SP-49 (cell line): ENCODE data around the genes NHEJ1, TUBA4B and ASIC4.

DNA sequence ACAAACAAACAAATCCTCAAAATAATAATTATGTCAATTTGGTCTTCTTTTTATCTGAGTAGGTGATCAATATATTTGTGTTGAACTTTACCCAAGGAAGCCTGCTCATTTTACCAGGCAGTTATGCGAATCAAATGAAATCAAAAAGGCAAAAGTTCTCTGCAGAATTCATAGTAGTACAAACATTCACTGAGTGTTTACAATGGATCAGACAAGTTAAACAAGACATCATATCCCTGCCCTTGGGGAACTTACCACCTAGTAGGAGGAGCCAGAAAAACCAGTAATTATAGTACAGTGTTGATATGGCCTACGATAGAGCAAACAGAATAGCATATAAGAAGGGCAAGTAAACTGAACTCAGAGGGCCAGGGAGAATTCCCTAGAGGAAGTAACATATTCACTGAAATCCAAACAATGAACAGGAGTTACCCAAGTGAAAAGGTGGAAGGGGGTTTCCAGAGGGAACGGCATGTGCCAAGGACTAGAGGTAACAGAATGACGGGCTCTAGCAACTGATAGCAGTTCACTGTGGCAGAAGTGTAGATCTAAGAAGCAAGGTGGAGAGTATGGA is 34.1 kb downstream of the NHEJ1 start:
- PRO-cap: no peak

DNA sequence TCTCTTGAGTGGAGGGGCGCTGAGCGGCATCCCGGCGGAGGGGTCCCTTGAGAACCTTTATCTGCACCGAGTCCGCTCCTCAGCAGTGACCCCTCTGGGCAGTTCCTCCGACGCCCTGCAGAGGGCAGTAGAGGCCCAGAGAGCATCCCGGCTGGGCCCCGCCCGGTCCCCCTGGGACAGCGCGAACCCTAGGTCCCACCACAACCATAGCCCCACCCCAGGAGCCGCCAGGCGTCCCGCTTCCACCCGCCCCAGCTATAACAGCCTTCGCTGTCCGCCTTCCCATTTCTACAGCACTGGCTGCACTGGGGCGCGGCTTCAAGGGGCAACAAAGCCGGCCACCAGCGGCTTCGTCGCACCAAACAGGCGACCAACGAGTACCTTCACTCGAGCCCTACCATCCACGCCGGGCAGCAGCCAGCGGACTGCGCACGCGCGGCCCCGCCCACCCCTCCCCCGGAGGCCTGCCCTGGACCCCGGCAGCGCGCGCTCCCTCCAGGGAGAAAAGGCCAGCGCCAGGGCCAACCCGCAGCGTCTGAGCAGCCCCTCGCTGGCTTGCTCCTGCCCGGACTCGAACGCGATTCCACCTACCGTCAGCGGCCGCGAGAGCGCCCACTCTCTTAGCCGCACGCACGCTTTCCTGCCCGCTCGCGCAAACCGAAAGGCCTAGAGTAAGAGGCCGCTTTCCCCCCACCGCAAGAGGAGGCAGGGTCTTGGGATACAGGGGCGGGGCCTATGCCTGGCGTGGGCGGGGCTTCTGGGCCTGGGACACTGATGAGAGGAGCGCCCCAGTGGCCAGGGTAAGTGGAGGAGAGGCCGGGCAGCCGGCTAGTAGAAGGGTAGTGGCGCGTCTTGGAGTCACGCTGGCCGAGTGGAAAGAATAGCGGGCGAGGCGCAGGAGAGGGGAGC is at the start of gene NHEJ1:
TSS of gene NHEJ1 (minus strand) at position 687 of the 909 bp plus-strand sequence.
- PRO-cap: bidirectional peak, plus-strand start at position 448 of the sequence, minus-strand start at position 427 of the sequence

DNA sequence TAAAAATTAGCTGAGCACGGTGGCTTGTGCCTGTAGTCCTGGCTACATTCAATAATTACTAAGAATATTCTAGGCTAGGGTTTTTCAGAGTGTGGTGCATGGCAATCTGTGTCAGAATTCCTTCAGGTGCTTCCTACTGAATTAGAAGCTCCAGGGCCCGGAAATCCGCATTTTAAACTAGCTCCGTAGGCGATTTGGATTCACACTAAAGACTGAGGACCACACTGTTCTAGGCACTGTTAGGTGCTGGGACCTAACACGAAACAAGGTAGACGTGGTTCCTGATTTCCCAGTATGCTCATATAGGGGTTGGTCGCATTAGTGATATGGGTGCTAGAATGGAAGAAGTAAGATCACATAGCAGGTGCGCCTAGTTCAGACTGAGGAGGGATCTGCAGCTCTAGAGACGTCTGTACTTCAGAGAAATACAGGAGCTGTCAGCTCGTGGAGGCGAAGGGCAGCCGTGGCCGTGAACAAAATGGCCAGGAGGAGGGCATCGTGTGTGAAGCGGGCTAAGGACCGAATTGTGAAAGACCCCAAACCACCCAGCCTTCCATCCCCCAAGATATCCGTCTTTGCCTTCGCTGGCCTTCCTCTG is 469 bp upstream of the ZFAND2B start:
- PRO-cap: no peak

DNA sequence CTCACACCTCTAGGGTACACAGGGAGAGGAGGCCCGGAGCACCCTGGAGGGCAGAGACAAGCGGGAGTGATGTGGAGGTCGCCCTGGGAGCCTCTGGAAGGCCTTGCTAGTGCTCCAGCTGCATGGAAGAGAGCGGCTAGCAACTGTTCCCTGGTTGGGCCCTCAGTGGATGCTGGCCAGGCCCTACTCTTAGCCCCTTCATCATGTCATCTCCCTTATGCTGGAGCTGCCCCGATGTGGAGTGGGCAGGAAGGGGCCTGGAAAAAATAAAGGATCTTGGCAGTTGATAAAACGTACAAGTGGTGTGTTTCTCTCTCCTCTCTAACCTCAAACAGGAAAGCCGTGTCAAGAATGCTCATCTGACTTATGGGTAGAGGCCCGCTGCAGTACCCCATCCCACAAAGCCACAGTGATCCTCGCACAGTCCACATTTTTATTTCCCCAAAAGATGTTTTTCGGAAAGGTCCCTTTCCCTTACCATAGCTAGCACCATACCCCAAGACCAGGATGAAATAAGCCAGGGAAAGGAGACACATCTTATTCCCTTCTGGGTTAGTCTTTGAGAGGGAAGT is 2.9 kb downstream of the ZFAND2B start:
- PRO-cap: no peak

DNA sequence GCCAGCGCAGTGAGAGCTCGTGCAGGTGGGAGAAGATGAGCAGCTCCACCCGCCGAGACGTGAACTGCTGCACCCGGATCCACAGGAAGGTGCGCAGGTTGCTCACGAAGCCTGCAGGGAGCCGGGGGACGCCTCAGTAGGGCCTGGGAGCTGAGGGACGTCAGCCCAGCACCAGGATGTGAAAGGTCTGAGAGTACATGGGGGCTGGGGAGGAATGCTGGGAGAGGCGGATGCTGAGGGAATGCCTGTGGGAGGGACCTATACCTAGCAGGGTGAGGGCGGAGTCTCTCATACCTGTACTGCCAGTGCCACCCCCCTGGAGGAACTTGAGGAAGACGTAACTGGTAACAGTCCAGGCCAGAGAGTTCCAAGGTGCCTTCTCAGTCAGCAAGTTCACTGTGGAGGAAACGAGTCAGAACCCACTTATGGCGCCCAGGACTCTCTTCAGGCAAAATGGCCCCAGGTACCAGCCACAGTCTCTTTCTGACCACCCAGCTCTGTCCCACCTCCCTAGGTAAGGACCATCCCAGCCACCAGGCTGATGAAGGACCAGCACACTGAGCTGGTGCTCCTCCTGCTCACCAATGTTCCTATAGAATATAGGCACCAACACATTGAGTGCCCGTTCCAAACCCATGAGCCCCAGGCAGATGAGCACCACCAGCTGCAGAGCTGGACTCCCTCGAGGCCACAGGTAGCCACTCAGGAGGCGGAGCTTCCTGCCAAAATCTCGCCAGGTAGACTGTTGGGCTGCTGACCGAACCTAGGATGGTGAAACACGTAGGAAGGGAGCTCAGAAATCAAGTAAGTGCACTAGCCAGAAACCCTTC is 2.5 kb downstream of the ABCB6 start:
- PRO-cap: no peak

DNA sequence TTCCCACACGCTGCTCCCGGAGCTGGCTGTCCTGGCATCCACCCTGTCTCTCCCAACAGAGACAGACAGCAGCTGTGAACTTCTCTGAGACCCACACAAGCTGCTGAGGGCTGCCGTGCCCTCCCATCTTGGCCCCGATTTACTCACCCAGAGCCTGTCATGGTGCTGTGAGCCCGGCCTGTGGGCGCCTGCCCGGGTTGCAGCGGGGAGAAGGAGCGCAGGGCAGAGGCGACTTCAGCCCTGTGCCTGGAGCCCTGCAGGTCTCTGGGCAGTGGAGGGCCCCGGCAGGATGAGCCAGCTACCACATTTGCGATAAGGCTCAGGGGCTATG is 3.3 kb upstream of the ABCB6 start:
- PRO-cap: no peak

DNA sequence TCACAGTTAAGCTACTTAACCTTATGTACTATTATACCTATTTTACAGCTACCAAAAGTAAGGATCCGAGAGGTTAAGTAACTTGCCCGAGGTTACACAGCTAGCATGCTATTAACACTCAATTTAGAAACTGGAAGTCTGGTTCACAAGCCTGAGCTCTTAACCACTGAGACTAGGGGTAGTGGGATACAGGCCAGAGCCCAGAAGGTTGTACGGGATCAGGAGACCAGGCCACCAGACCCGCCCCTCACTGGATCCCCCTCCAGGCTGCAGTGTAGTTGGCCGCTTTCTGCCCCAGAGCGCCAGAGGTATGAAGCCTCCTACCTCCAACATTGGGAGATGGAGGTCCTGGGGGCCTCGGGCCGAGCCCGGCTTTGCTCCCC is 348 bp downstream of the GLB1L start:
- PRO-cap: no peak

GRCh38 chr2:219246599-219247030 is 1.3 kb downstream of the STK16 start:
- PRO-cap: no peak

- PRO-cap: no peak
Measured at GRCh38 chr2:219252477-219253580, at the start of gene TUBA4B. Gene TUBA4B (plus strand): TSS chr2:219253243.

DNA sequence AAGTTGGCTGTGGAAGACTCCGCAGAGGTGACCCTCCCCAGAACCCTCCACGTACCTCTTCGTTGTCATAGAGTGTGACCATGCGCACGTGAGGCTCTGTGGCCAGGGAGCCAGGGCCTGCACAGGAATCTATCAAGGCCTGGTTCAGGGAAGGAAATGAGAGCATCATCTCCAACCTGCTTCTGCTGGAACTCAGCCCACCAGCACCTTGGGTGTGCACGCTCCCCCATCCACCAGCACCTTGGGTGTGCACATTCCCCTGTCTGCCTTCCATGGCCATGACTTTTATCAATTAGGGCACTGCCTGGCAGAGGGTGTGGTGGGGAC is 4.7 kb downstream of the DNPEP start:
- PRO-cap: no peak

DNA sequence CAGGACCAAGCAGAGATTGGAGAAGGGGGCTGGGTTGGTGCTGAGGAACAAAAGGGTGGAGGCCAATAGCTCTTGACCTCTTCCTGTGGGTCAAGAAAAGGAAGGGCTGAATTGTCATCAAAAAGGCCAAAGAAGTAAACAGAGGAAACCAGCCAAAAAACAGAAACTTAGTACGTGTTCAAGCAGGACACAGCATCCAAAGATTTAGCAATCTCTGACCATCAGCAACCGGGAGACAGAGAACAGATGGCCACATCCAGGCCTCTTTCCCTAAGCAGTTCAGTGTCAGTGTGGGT is 2.9 kb downstream of the DNPEP start:
- PRO-cap: no peak

- PRO-cap: no peak
Measured at GRCh38 chr2:219430567-219431300, 3.9 kb upstream of the SPEG start.

- PRO-cap: no peak
Measured at GRCh38 chr2:219441048-219441314, 6.3 kb downstream of the SPEG start.

GRCh38 chr2:219441737-219442646 is 7.3 kb downstream of the SPEG start:
- PRO-cap: unidirectional peak, minus-strand start at chr2:219441907

GRCh38 chr2:219445857-219446686 is 11.4 kb downstream of the SPEG start:
- PRO-cap: no peak

DNA sequence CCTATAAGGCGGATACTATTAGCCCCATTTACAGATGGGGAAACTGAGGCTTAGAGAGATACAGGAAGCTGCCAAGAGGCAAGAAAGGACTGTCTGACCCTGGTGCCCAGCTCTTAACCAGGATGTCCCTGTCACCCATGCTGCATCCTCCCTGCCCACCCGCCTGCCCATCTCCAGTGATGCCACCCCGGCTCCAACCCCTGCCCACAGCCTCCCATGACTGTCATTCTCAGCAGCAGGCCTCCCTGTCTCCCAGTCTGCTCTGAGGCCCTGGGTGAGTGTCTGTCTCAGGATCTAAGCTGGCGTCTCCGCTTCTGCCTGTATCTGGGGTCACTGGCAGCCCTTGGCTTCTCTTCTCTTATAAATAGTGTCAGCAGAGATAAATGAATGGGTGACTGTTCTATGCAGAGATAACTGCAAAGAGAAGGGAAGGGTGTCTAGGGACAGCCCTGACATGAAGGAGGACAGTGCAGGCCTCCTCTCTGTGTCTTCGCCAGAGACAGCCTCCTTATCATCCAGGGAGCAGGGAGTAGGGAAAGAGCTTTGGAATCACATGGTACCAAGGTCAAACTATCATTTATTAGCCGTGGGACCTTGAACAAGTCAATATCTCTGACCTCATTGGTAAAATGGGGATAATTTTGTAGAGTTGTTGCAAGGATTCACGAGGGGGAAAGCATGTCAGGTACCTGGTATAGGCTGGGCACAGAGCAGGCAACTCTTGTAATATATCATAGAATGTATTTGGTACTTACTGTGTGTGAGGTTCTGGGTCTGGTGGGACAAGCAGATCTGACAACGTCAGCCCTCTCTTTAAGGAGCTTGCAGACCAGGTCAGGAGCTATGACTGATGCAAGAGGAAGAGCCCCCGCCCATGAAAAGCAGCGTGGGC is 25.5 kb upstream of the SPEGNB start:
- PRO-cap: no peak

GRCh38 chr2:219509490-219510624 is 4.4 kb upstream of the ASIC4 start:
- PRO-cap: no peak

DNA sequence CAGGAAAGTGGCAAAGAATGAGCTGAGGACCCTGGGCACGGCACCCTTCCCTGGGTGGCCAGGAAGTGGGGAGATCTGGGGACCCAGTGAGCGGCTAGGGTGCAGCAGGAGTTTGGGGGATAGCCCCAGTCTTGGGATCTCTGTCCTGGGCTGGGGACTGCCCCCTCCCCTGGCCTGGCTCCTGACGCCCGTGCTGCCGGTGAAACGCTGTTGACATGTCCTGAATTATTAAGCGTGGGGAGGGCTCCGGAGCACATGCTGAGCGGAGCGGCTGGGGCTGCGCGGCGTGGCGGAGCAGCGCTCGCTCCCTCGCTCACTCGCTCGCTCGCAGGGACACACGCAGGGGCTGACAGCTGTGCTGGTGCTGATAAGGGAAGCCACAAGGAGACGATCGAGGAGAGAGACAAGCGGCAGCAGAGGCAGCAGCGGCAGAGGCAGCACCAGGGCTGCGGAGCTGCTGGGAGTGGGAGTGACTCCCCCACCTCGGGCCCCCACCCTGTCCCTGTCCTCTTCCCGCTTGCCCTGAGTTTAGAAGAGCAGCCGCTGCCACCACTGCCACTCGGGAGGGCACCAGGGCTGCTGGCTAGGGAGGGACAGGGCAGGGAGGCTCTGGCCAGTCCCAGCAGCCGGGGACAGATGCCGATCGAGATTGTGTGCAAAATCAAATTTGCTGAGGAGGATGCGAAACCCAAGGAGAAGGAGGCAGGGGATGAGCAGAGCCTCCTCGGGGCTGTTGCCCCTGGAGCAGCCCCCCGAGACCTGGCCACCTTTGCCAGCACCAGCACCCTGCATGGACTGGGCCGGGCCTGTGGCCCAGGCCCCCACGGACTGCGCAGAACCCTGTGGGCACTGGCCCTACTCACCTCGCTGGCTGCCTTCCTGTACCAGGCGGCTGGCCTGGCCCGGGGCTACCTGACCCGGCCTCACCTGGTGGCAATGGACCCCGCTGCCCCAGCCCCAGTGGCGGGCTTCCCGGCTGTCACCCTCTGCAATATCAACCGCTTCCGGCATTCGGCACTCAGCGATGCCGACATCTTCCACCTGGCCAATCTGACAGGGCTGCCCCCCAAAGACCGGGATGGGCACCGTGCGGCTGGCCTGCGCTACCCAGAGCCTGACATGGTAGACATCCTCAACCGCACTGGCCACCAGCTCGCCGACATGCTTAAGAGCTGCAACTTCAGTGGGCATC is at the start of gene ASIC4:
TSS of gene ASIC4 (plus strand) at position 394 of the 1,192 bp plus-strand sequence.
- PRO-cap: no peak

- PRO-cap: no peak
Measured at GRCh38 chr2:219520871-219521734, 6.8 kb downstream of the ASIC4 start.

DNA sequence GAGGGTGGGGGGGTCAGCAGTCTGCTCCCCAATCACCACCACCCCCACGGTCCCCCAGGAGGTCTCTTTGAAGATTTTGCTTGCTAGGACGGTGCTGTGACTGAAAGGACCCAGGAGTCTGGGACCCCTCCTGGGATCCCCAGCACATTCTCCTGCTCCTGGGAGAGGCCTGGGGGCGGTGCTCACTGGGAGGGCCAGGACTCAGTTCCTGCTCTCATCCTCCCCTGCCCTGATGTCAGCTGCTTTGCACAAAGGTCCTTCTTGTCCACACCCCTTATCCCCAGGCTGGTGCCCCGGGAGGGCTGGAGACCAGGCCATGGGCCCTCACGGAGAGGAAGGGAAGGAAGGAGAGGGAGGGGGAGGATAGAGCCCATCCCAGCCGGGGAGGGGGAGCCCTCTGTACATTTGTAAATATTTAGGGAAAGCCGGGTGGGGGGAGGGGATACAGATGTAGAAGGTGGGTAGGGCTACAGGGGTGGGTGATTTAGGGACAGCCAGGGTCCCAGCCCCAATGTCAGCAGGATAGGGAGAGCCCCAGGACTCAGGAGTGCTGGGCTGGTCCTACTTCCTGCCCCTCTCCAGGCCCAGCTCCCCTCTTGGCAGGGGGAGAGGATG is 5.5 kb downstream of the CHPF start:
- PRO-cap: no peak